Bronchus fibroblast of lung (primary cell): ENCODE measurements around the gene CENPW.

- RAMPAGE, long total RNA = no peak
Observed at GRCh38 chr6:125154713-125155464, 1.3 kb downstream of the TPD52L1 start.

DNA sequence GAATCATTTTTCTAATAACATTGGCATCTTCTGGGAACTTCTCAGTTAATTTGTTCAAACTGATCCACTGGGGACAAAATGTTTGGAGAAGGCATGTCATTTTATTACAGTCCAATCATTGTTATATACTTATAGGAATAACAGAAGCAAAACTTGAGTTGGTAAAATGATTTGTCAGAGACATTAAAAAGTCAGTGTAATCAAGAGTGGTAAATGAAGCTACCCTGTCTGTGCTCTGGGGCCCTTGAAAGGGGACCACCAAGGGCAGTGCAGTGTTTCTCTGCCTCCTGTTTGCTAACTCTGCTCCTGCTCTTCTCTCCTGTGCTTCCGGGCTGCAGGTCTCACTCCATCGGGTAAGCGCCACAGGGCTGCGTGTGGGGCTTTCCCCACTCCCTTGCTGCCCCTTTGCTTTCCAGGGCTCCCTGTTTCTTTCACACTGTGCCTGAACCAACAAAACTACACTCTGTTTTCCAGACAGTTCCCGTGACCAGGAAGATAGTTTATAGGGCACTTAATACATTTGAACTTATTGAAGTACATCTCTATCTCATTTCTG, 50.0 kb downstream of the HDDC2 start:
- RAMPAGE, long total RNA = no peak

- RAMPAGE, long total RNA = no peak
Observed at GRCh38 chr6:125313954-125314236, 12.1 kb upstream of the HDDC2 start.

GRCh38 chr6:125346027-125347336, 44.7 kb upstream of the HDDC2 start:
- RAMPAGE, long total RNA = no peak

- RAMPAGE, long total RNA = no peak
Observed at GRCh38 chr6:125357571-125358078, 55.9 kb upstream of the HDDC2 start.

DNA sequence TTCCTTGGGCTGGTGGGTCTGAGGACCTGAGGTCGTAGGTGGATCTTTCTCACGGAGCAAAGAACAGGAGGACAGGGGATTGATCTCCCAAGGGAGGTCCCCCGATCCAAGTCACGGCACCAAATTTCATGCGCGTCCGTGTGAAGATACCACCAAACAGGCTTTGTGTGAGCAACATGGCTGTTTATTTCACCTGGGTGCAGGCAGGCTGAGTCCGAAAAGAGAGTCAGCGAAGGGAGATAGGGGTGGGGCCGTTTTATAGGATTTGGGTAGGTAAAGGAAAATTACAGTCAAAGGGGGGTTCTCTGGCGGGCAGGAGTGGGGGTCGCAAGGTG, 42.3 kb upstream of the HEY2 start:
- RAMPAGE, long total RNA = no peak

DNA sequence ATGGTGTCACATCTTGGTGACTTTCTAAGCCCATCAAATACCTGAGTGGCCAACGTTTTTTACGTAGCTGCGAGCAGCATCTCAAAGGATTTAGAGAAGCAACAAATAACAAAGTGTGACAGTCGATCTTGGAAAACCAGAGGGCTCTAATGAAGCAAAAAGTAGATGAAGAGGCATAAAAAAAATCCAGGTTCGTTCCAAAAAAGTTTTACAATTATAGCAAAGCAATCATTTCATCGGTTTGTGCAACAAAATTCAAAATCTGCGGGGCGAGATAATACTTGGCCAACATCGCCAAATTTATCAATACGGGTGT, 3.3 kb upstream of the HEY2 start:
- RAMPAGE, long total RNA = no peak

- RAMPAGE, long total RNA = no peak
Observed at GRCh38 chr6:125821666-125822494, 31.1 kb downstream of the NCOA7 start.

- RAMPAGE, long total RNA = no peak
Observed at GRCh38 chr6:125834451-125834928, 43.7 kb downstream of the NCOA7 start.

DNA sequence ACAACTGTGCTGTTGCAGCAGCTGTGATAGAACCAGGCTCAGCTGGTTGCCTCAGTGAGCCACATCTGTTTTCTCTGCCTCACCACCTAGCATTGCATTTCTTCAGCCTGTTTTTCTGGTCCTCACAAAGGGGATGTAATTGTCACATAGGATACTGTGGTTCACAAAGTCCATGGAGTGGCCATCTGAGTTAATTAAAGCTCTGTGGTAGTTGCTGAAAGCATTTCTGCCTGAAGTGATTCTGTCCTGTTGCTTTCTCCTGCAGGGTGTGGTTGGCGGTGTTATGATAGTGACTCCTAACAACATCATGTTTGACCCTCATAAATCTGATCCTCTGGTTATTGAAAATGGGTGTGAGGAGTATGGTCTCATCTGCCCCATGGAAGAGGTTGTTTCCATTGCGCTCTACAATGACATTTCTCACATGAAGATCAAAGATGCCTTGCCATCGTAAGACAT, 71.6 kb upstream of the HINT3 start:
- RAMPAGE, long total RNA = no peak

DNA sequence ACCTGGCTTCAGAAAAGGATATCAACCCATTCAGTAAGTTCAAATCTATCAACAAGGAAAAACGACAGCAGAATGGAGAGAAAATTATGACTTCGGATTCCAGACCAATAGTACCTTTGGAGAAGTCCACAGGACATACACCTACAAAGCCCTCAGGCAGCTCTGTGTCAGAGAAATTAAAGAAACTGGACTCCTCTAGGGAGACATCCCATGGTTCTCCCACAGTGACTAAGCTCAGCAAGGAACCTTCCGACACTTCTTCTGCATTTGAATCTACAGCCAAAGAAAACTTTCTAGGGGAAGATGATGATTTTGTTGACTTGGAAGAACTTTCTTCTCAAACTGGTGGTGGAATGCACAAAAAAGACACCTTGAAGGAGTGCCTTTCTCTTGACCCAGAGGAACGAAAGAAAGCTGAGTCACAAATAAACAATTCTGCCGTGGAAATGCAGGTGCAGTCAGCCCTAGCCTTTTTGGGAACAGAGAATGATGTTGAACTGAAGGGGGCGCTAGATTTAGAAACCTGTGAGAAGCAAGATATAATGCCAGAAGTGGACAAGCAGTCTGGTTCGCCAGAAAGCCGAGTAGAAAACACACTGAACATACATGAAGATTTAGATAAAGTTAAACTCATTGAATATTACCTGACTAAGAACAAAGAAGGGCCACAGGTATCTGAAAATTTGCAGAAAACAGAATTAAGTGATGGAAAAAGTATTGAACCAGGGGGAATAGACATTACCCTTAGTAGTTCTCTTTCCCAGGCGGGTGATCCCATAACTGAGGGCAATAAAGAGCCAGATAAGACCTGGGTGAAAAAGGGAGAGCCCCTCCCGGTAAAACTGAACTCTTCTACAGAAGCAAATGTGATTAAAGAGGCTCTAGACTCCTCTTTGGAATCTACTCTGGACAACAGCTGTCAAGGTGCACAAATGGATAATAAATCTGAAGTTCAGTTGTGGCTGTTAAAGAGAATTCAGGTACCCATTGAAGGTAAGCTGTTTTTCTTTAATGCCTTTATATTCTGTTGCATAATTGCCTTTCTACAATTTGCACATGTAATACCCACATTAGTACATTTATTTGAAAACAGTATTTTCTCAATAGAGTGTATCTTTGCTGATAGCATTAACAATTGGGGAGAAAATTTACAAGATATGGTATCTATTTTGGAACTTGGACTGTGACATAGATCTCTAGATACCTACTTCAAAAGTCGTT, 67.2 kb upstream of the HINT3 start:
- RAMPAGE, long total RNA = no peak

DNA sequence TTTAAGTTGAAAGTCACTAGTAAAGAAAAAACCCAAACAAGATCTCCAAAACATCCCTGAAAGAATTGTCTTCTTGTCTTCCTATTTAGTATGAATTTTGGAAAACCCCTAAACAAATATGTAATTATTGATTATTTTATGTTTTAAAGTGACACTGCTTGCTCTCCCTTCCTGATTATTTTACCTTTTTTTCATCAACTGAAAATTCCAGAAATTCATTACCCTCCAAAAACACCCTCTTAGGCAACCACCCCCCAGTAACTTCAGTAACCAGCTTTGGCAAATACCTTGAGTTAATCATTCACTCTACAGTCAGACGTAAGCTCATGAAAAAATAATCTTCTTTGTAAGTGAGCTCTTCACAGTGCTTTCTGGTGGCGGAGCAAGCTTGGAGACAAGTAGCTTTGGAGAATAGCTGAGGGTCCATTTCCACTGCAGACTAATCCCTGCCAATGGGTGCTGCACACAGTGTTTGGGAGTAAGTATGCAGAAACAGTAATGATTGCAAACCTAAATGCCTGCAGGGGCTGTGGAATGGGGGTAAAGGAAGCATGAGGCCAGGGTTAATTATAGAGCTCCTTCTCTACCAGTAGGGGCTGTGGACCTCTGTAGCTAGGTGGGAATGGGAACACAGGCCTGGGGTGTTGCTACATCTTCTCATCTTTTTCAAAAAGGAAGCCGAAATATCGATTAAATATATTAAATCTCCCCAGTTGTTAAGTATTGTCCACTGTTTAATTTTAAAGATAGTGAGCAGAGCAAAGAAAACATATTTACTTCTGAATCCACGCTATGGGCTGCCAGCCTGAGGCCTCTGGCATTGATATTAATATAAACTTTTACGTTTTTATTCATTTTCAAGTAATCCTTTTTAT, 56.8 kb upstream of the HINT3 start:
- RAMPAGE, long total RNA = no peak

DNA sequence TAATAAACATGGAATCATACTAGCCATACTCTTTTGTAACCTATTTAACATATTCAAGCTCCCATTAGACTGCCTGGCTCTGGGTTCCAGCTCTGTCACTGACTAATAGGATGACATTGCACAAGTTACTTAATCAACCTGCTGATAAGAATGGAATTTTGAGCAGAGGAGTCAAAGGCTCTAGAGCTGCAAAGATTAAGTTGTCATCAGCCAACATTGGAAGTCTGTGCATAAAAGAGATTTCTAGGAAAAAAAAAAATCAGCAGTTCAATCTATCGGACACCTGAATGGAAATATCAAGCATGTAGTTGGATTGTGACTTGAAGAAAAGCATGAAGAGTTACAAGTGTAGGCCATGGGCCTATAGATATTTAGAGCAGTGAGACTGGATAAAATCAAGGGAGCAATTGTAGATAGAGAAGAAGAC, 11.1 kb upstream of the HINT3 start:
- RAMPAGE, long total RNA = no peak

DNA sequence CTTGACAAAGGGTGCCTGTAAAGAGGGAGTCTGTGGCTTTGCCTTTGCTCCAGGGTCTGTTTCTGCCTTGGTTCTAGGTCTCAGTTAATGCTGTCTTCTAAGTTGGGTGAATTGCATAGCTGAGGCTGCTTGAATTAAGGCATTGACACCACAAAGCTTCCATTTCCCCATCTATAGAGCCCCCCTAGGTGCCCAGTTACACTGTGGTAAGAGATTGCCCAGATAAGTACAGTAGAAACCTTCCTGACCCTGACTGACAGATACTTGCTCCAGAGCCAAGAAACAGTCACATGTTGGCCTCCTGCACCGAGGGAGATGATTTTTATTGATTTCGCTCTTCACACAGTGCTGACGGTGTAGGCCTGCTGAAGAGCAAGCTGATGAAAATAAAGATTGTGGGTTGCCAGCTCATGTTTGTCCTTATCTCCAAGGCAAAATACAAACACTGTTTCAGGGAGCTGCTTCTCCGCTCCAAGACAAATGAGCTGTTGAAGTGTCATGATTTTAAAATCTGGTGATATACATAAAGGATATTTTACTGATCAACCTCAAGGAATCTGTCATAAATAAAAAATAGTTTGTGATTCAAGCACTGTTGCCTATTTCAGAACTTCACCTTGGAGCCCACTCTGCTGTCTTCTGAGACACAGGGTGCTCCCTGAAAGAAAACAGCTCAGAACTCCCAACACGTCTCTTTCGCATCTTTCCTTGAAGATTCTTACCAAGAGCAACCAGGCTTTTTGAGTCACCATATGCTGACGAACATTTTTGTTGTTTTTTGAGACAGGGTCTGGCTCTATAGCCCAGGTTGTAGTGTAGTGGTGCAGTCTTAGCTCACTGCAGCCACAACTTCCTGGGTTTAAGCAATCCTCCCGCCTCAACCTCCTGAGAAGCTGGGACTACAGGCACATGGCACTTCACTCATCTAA, 68.1 kb downstream of the TRMT11 start:
- RAMPAGE, long total RNA = no peak

- RAMPAGE, long total RNA = no peak
Observed at GRCh38 chr6:126076907-126077771, 90.8 kb downstream of the TRMT11 start.

- RAMPAGE, long total RNA = start-site peak on the plus strand at chr6:126340109-126340202, 1,309 and 1,862 reads in 2 replicates
Observed at GRCh38 chr6:126339612-126340807, at the start of gene CENPW. CENPW (plus strand) TSS chr6:126340115.

DNA sequence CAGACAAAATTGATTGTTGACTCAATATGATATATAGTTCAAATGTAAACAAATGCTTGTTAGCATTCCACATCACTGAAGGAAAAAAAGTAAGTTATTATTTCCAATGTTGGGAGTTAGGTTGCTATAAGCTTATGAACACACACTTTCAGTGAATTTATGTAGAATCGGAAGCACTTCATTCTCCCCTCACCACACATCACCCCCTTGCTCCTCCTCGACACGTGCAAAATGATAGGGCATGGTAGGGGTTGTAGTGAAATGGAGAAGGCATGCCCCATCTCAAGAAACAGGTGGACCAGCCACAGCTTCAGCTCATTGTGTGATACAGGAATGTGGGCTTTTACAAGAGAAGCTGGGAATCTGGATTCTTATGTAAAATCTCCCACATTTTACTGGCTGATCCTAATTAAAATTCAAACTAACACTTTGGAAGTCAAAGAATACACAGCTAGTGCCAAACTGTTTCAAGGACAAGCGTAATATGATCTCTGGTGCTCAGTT, 24.1 kb upstream of the KIAA0408 start:
- RAMPAGE, long total RNA = no peak

- RAMPAGE, long total RNA = no peak
Observed at GRCh38 chr6:128287922-128288374, 232.5 kb downstream of the PTPRK start.

- RAMPAGE, long total RNA = no peak
Observed at GRCh38 chr6:129064009-129064589, 181.2 kb downstream of the LAMA2 start.

DNA sequence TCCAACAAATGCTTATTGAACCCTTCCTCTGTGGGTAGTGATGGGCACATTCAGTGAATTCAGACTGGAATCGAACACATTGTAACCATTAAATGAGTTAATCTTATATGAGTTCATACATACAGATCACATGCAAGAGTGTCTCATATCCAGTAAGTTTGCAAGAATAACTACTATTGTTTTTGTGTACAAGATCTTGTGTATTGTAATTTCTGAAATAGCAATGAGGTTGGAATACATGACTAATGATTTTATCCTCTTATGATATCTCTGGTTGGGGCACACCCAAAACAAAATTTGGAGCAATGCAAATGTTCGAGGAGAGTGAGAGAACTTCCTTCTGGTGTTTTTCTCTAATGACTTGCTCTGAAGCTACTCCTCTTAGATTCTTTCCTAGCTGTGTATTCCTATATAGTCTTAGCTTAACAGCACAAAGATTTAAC, 252.4 kb downstream of the LAMA2 start:
- RAMPAGE, long total RNA = no peak